Cardiac septum (tissue), 1 donor: ENCODE measurements around a stretch of chr1.

DNA sequence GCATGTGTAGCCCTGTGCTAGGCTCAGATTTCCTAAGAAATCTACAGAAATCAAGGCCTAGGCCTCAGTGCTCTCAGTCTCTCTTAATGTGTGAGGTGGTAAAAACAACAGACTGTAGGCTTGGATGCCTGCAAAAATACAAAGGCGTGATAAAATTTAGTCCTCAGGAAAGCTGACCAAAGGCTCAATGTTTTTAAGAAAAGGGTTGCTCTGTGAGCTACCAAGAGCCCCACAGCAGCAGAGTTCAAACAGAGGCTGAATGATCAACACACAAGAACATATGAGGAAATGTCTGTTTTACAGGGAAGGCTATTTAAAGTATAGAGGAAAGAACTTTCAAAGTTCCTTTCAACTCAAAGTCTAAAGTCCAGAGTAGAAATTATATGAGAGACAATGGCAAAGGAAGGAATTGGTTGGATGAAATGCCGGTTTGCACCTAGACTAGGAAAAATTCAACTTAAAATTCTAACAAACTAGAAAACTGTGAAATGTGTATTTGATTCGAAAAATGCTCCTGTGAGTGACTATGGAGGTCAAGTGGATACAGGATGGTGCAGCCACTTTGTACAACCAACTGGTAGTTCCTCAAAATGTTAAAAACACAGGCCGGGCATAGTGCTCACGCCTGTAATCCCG lies 8.6 kb downstream of the CLSTN1 start:
- PRO-cap = no peak

DNA sequence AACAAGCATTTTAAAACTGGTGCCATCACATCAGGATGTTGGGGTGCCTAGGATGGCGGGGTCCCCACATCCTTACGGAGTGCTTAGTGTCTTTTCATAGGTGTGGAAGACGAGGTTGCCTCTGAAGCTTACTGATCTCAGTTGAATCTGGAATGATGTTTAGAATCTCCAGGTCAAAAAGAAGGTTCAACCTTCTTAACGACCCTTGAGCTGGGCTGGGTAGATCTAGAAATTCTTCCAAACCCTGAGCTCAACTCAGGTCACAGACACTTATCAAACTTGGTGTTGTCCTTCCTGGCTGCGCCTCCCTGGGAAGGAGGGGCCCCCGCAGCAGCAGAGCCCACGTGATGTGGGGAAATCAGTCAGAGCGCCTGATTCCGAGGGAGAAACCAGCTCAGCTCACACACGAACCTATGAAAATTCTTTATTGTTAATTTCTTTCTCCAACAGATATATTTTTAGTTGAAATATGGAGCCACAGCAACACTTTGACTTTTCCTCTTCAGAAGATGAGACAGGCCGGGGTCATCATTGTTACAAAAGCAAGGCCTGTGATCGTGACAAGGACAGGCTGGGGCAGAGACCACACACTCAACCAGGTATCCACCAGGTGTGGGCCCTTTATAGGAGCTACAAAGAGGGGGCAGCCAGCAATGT lies 24.2 kb upstream of the CLSTN1 start:
- PRO-cap = unidirectional peak, plus-strand start at position 365 of the sequence

DNA sequence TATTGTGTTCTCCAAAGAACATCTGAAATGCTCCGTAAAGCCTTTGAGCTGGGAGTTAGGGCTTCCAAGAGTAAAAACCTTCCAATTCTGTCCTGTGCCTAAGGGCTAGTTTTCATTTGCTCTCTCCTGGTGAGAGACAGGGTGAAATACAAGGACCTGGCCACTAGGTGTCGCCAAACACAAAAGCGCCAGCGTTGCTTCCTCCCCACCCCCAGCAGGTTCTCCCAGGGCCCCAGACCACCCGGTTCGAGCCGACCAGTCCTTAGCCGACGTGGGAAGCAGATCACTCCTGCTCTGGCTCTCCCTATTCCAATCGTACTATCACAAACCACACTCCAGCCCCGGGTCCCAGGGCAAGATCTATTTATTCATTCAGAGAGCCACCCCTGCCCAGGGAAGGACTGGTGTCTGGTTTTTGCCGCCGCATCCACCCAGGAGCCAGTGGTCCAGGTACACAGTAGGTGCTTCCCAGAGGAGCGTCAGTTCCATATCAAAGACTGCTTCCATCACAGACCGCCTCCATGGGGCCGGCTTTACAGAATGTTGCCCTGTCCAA lies 35.1 kb downstream of the CTNNBIP1 start:
- PRO-cap = no peak

- PRO-cap = bidirectional peak, plus-strand start at chr1:9893476, minus-strand start at chr1:9893334
Measured at GRCh38 chr1:9892354-9893642, 17.3 kb downstream of the CTNNBIP1 start.

DNA sequence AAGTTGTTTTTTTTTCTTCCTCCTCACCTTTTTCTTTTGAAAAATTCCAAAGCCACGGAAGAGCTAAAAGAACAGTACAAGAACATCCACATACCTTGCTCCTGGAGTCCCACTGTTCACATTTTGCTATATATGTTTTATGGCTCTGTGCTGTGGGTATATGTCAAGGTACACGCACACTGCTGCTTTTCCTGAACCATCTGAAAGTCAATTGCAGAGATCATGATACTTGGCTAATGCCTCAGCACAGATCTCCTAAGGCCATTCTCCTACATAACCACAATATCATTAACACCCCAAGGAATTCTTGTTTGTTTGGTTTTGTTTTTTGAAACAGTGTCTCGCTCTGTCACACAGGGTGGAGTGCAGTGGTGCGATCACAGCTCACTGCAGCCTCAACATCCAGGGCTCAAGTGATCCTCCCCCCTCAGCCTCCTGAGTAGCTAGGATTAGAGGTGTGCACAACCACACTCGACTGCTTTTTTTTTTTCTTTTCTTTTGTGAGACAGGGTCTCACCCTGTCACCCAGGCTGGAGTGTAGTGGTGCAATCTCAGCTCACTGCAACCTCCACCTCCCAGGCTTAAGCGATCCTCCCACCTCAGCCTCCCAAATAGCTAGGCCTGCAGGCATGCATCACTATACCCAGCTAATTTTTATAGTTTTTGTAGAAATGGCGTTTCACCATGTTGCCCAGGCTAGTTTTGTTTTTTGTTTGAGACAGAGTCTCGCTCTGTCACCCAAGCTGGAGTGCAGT lies 15.8 kb downstream of the CTNNBIP1 start:
- PRO-cap = no peak

GRCh38 chr1:9929185-9929963 lies 13.8 kb downstream of the LZIC start:
- PRO-cap = no peak

DNA sequence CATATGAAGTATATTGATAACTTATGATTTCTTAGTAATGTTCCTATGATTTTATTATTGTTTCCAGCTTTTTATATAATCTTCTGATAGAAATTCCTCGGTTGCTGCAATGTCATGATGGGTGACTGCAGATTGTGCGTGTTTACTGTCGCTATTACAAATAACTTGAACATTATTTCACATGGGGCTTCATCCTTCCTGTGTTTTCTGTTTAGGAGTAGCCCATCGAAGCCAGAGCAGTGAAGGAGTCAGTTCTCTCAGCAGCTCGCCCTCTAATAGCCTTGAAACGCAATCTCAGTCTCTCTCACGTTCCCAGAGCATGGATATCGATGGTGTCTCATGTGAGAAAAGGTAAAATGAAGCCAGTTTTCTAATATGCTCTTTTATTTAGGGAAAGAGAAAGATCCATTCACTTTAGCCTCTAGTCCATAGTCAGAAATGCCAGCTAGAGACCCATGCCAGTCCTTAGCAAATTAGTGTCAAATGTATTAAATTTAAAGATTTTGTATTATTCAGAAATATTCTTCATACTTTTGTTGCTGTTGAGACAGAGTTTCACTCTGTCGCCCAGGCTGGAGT lies 62.6 kb downstream of the UBE4B start:
- PRO-cap = no peak

DNA sequence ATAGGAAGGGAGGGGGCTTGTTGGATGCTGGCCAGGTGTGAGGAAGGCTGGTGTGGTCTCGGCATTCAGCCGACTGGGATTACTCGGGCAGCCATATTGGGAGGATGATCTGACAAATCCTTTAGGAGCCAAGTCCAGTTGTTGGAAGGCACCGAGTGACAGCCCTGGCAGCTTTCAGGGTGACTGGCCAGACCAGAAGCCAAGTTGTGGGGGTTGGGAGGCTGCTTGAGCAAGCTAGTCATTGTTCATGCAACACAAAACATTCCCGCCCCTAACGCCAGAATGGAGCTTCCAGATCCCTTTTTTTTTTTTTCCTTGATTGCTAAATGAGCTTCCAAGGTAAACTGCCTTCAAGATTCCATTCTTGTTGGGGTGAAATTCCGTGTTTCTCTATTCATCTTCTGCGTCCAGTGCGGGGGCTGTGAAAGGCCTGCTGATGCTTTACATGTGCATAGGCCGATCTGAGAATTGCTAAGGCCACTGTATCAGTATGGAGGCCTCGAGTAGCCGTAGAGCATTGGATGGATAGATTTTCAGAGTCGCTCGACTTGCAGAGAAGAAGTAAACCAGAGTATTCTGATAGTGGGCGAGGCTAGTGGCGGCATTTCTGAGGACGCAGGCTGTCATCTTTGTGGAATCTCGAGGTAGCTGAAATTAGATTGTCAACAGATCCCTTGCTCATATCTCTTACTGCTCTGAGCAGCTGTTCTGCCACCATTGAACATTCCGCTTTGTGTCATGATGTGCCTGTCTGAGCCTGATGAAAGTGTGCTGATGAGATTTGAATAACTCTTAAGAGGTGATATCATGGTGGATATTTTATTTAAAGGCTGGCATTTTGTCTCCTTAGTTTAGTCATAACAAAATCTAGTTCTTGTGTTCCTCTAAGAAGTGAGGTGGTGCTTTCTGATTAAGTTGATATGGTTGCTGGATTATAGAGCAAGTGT lies 1.3 kb downstream of the KIF1B start:
- PRO-cap = unidirectional peak, minus-strand start at position 157 of the sequence

GRCh38 chr1:10307713-10308379 lies 91.0 kb upstream of the PGD start:
- PRO-cap = no peak

GRCh38 chr1:10339728-10340249 lies 59.1 kb upstream of the PGD start:
- PRO-cap = no peak

GRCh38 chr1:10415118-10415791 lies 15.0 kb upstream of the CENPS start:
- PRO-cap = no peak

DNA sequence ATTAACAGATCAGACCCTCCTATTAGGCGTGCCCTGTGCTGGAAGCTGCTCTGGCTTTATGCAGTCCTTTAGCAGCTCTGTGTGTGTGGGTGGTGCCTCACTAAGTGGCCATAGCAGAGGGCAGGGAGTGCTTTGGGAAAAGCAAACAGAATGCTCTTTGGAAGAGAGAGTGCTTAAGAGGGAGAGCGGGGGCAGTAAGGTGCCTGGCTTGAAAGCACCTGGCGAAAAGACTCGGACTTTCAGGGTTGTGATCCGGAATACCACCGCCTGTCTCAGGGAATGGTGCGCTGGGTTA lies 44.4 kb downstream of the PEX14 start:
- PRO-cap = no peak

DNA sequence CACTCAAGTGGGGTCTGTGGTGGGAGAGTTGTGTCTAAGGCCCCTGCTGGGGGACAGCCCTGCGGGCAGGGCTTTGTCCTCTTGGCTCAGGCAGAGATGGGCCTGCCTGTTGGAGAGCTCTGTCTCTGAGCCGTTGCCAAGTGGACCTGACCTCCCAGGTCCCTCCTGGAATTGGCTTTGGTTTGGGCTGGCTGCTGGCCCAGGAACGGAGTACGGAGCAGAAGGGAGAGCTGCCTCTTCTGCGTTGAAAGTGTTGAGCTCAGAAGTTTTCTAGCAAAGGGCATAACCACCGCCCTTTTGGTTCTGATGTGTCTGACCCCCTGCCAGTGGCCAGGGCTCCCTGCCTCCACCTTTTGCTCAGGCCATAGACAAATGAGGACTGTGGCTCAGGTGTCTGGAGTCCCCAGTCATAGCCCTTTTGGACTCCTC lies 154.0 kb downstream of the PEX14 start:
- PRO-cap = no peak

GRCh38 chr1:10642165-10642795 lies 154.2 kb downstream of the CASZ1 start:
- PRO-cap = no peak

GRCh38 chr1:10654772-10655085 lies 141.7 kb downstream of the CASZ1 start:
- PRO-cap = no peak

DNA sequence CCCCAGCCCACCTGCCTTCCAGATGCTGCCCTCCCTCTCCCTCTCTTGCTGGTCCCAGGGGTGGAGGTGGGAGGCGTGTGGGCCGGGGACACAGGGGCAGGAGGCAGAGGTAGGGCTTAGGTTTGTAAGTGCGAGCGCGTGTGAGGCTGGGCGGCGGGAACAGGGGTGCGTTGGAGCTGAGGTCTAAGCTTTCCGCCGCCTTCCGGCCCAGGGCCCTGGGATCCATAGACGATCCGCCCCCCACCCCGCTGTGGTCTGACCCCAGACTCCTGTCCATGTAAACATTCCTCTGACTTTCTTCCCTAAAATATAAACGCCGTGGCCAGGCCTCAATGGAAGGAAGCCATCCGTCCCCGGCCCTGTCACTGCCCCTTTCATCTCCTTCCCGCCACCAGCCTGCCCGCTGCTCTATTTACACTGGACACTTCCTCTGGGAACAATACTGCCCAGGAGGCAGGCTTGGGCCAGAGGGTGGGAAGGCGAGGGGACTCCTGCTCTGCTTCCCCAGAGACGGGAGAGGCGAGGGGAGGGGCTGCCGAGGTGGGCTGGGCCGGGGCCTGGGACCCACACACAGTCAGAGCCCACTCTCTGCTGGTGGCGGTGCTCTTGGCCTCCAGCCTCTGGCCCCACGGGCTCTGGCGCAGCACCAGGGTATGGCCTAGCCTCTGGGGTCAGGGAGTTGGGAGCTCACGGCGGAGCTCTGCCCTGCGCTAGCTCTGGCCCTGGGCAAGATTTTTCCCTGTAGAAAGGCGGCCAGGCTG lies 128.3 kb downstream of the CASZ1 start:
- PRO-cap = no peak

DNA sequence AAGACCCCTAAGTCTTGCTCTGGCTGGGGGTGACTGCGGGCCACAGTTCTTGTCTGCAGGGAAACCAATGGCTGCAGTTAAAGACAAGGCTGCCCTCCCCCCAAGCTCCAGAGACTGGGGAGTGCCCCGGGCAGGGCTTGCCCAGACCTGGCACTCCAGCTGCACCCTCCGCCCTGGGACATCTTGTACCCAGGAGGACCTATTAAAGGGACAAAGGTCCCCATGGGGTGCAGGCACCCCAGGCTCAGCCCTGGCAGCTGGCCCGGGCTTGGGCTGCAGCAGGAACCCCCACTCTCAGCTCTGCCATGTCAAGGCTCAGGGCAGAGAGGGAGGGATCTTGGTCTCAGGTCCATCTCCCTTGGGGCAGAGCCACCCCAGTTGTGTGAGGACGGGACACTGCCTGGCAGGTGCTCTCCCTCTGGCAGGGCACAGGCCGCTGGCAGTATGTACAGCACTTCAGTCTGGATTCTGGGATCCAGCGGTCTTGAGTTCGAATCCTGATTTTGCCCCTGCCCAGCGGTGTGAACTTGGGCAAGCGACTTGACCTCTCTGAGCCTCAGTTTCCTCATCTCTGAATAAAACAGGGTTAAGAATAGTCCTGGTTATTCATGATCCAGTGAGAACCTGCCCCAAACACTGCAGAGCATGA lies 22.3 kb upstream of the CASZ1 start:
- PRO-cap = no peak

- PRO-cap = no peak
Measured at GRCh38 chr1:10867780-10868169, 71.3 kb upstream of the CASZ1 start.

DNA sequence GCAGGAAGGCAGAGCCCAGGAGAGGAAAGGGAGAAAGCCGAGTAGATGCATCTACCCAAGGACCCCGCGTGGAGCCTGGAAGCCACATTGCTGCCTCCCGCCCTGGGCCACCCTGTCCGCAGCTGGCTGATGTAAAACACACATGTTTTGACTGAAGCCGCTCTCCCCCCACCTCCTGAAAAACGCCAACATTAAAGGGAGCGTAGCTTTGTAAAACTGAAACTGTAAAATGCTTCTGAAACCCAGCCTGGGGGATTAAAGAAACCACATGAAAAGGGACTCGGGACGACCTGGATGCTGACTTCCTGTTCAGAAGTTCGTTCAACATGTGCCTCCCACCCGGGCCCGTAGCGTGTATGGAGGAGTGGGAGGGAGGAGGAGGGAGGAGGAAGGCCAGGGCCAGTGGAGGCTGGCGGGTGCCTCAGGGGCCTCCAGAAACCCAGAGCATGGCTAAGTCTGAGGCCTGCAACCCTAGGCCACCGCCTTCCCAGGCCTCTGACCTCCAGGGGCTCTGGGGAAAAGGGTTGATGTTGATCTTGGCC lies 41.8 kb downstream of the C1orf127 start:
- PRO-cap = no peak

DNA sequence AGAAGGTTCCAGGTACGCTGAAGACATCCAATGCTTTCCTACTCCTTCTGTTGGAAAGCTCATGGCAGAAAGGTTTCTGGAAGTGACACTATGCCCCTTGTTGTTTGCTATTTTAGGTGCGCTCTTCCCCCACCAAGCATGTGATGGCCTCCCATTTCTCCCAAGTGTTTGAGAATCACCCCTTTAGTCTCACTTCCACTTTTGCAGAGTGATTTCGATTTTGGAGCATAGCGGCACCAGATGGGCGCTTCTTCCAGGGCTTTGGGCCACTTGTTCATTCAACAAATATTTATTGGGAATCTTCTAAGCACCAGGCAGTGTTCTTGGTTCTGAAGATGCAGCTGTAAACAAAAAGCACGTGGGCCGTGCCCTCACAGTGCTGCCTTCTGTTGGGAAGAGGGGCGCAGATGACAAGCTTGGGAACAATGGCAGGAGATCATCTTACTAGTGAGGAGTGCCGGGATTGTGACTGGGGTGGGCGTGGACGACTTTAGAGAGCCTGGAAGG lies 12.5 kb downstream of the C1orf127 start:
- PRO-cap = no peak